Sigmoid colon (tissue), 4 donors: ENCODE results near the genes CCDC170, ESR1, MTRF1L and SCAF8.

GRCh38 chr6:151493577-151494247 lies at the start of gene CCDC170:
Gene CCDC170, plus strand, starts transcription at chr6:151494017.
- PRO-cap, result no peak
- RAMPAGE, long total RNA, 4 experiments, result start-site peak on the plus strand in 1 of 4 experiments, at chr6:151494013-151494126 at its widest, 5 reads per replicate

- PRO-cap, result no peak
- RAMPAGE, long total RNA, 4 experiments, result no peak in any of the 4 experiments
Measured at GRCh38 chr6:151506756-151507144, 12.9 kb downstream of the CCDC170 start.

GRCh38 chr6:151656315-151656962 lies 151.0 kb upstream of the ESR1 start:
- PRO-cap, result no peak
- RAMPAGE, long total RNA, 4 experiments, result no peak in any of the 4 experiments

- PRO-cap, result no peak
- RAMPAGE, long total RNA, 4 experiments, result no peak in any of the 4 experiments
Measured at GRCh38 chr6:151657906-151658232, 149.6 kb upstream of the ESR1 start.

DNA sequence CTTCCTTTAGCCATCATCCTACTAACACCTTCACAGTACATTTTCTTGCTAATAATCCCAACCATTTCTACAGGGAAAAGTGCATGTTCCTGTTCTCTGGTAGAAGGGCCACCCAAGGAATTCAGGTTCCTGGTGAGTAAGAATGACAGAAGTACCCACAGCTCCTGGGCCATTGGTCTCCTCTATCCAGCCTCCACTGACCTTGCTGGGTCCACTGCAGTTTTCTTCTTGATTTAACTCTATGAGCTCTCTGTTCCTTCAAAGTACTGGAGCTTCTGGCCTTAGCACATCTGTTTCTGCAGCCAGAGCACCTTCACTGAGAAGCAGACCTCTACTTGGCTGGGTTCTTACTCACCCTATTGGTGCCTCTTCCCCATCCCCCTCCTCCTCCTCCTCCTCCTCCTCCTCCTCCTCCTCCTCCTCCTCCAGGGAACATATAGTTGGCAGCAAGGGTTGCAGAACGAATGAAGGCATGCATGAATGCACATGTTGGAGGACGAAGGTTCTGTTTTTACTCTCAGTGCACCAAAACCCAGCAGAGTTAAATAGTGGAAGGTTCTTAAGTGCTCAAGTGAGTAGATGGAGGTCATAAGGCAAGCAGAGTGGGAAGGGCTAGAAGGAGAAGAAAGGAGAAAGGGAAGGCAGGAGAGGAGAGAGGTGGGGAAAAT lies 141.0 kb upstream of the ESR1 start:
- PRO-cap, result no peak
- RAMPAGE, long total RNA, 4 experiments, result no peak in any of the 4 experiments

DNA sequence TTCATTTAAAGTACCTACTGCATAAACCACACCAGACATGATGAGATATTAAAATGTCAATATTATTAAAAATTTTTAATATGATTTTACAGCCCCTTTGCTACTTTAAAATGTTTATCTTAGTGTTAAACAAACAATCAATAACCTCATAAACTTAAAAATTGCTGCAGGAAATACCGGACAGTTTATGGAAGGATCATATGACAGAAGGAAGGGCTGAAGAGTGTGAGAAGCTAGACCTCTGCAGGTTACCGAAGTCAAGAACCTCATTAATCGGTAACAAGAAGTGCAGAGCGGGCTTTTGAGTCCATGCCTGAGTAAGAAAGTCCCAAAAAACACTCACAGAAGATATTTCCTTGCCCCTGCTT lies 117.7 kb upstream of the ESR1 start:
- PRO-cap, result no peak
- RAMPAGE, long total RNA, 4 experiments, result no peak in any of the 4 experiments

- PRO-cap, result no peak
- RAMPAGE, long total RNA, 4 experiments, result no peak in any of the 4 experiments
Measured at GRCh38 chr6:151690799-151691887, 116.3 kb upstream of the ESR1 start.

- PRO-cap, result no peak
- RAMPAGE, long total RNA, 4 experiments, result no peak in any of the 4 experiments
Measured at GRCh38 chr6:151803688-151804218, 3.7 kb upstream of the ESR1 start.

GRCh38 chr6:151806696-151807762 lies at the start of gene ESR1:
Gene ESR1, plus strand, starts transcription at chr6:151807682.
- PRO-cap, result unidirectional peak, plus-strand start at chr6:151806999; unidirectional peak, plus-strand start at chr6:151807039
- RAMPAGE, long total RNA, 4 experiments, result no peak in any of the 4 experiments

DNA sequence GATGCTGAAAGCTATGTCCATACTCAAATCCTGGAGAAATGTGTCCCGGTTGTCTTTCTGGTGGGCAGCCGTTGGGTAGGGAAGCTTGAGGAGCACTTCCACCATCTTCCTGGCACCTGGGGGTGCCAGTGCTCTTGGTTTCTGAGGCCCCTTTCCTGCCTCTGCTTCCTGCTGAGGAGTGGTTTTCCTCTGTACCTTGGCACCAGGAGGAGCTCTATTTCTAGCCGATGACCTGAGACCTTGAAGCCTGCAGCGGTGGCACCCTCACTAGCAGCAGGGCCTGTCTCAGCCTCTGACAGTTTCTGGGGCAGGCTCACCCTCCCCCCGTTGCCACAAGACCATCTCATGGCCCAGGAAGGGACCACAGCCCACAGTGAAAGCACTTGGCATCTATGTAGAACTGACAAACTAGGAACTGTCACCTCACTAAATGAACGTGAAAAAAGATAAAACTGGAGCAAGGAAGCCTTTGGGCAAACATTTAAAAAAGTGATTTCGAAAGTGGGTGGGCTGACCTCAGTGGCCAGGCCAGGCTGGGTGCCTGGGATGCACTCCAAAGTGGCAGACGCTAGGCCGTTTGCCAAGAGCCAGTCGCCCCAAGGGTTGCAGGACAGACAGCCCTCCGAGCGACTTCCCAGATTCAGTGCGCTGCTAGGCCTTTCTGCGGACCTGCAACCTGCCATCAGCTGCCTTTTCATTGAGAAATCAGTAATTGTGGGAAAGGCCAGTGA lies 303.5 kb downstream of the ESR1 start:
- PRO-cap, result no peak
- RAMPAGE, long total RNA, 4 experiments, result no peak in any of the 4 experiments

DNA sequence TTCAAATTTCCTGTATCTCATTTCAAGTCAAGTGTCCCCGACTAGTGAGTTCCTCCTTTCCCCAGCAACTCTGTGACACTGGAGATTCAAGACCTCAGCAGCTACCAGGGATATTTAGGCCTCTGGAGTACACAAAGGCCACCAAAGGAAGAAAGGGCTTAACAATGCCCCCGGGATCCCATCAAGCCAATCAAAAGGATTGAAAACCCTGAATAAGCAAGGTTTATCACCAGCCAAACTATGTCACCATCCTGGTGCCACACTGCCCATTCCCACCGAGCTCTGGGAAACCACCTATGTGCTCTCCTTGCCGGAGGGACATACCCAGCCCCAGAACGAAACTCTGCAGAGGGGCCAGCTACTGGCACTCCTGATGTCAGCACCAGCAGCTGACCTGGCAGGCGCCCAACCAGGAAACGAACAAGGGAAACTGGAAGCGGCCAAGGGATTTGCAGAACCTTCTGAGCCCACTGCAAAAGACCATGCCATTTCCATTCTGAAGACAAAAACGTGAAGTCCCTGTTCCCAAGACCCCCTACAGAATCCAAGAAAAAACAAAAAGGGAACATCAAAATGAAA lies 305.0 kb downstream of the ESR1 start:
- PRO-cap, result no peak
- RAMPAGE, long total RNA, 4 experiments, result no peak in any of the 4 experiments

GRCh38 chr6:152170707-152171876 lies 363.6 kb downstream of the ESR1 start:
- PRO-cap, result no peak
- RAMPAGE, long total RNA, 4 experiments, result no peak in any of the 4 experiments

GRCh38 chr6:152378047-152378768 lies 259.0 kb downstream of the SYNE1 start:
- PRO-cap, result no peak
- RAMPAGE, long total RNA, 4 experiments, result no peak in any of the 4 experiments

DNA sequence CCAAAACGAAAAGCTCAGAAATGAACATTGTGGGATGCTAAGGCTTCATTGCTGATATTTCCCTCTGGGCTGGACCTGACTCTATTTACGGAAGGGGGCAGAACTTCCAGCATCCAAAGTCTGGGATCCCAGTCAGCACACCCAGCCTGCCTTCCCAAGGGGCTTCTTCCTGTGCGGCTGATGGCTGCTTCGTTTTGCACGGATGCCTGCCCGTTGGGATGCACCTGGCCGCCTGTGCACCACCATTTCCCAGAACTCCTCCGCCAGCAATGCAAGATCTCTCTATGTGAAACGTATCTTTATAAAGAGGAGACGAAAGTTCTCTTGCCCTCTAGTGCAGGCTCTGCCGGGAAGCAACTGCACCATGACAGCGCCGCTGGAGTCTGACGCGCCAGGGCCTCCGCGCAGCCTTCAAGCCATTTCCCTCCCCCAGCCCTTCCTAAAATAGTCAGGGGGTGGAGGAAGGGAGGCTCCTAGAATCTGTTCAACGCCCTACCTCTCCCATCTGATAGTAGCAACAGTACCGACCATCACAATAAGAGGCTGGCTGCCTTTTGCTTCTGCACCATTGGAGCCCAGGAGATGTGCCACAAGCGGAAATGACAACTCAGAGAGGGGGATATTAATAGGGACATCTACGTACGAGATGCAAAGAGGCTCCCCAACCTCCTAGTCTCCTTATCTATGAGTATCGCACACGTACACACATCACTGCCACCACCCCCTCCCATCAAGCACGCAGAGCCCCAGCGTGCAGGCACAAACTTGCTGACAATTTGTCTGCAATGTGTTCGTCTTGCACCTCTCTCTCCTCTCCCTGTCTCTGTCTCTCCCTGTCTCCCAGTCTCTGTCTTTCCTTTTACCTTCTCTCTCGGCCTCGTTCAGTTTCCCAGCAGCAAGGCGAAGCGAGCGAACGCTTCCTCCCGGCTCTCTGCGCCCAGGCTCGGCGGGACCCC lies 1.1 kb downstream of the SYNE1 start:
- PRO-cap, result no peak
- RAMPAGE, long total RNA, 4 experiments, result no peak in any of the 4 experiments

- PRO-cap, result bidirectional peak, plus-strand start at chr6:153002841, minus-strand start at chr6:153002689
- RAMPAGE, long total RNA, 4 experiments, result start-site peak on the plus strand in 2 of 4 experiments, at chr6:153002838-153003073 at its widest, 5 to 7 reads per replicate; start-site peak on the minus strand in 4 of 4 experiments, at chr6:153002641-153002721 at its widest, 80 to 876 reads per replicate
Measured at GRCh38 chr6:153002567-153003217, at the start of gene MTRF1L. Gene MTRF1L, minus strand, starts transcription at chr6:153002709.

DNA sequence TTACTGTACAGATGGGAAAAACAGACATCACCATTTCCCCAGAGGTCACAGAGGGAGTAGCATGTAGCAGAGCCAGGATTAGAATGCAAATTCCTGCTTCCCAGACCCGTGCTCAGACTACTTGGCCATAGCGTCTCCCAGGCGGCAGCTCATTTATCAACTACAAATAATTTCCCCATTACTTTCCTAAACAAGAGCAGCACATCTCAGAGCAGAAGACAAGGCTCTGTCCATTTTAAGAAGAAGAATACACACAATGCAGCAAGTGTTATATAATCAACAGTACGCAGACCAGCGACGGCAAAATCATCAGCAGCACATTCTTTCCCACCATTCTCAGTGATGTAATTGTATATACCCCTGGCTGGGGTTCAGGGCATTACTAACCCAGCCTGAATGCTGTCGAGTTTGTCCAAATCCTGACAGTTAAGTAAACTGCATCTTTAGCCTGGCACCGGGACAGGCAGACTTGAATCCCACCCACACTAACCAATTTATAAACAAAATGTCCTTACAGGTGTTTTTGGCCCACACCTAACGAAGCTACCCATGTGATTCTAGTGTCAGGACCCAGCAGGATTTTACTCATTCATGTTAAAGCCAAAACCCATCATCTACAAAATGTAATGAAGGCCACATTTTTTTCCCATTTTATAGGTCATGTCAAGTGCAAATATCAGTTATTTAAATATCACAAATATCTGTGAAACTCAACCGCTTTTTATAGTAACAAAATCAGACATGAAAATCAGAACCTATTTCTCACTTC lies 61.8 kb downstream of the CNKSR3 start:
- PRO-cap, result no peak
- RAMPAGE, long total RNA, 4 experiments, result no peak in any of the 4 experiments

GRCh38 chr6:154487273-154487944 lies 23.1 kb downstream of the CNKSR3 start:
- PRO-cap, result no peak
- RAMPAGE, long total RNA, 4 experiments, result no peak in any of the 4 experiments

DNA sequence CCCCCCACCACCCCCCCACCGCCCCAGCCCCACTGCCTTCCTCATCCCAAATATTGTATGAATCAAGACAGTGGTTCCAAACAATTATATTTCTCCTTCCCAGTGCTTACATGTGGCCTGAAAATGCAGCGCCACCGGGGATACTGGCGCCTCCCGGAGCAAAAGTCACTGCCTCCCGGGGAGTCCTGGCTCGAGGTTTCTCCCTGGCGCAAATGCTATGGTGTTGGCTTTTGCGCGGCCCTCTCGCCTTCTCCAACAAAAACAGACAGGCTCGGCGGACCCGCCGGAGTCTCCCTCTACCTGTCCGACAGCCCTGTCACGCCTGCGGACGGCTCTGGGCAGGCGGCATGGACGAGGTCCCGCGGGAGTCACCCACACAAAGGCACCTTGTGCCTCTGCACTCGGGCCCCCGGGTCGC lies 1.2 kb downstream of the CNKSR3 start:
- PRO-cap, result no peak
- RAMPAGE, long total RNA, 4 experiments, result no peak in any of the 4 experiments

- PRO-cap, result no peak
- RAMPAGE, long total RNA, 4 experiments, result no peak in any of the 4 experiments
Measured at GRCh38 chr6:154528494-154529036, 18.1 kb upstream of the CNKSR3 start.

- PRO-cap, result bidirectional peak, plus-strand start at chr6:154733416, minus-strand start at chr6:154733311
- RAMPAGE, long total RNA, 4 experiments, result start-site peak on the plus strand in 2 of 4 experiments, at chr6:154733378-154733498 at its widest, 20 to 33 reads per replicate
Measured at GRCh38 chr6:154732665-154733572, at the start of gene SCAF8. Gene SCAF8, plus strand, starts transcription at chr6:154733416.